Measurements from ENCODE around the genes CCDC34, WT1 and DEPDC7.

DNA sequence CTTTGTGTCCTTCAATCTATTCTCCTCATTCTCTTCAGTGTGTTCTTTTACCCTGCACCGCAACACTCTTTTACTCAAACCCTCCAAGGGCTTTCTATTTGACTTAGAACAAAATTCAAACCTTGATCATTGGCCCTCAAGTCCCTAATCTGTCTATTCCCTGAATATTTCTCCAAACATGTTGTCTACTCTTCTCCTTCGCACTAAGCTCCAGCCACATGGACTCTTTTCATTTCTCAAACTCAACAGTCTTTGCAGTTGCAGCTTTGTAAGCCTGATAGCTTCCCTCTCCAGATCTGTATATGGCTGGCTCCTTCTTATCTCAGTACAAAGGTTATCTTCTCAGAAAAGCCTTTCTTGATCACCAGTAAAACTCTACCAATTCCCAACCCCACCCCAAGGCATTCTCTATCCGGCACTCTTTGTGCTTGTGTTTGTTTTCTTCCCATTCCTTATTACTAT is 147.3 kb downstream of the BBOX1 start:
- RRBS = no CpG with 5 or more reads among the region's 3 CpGs

- RRBS = 1% methylated on average over 7 of the region's 67 CpGs
Observed at GRCh38 chr11:27362495-27363768, at the start of gene CCDC34. CCDC34 (minus strand) TSS chr11:27363215.

DNA sequence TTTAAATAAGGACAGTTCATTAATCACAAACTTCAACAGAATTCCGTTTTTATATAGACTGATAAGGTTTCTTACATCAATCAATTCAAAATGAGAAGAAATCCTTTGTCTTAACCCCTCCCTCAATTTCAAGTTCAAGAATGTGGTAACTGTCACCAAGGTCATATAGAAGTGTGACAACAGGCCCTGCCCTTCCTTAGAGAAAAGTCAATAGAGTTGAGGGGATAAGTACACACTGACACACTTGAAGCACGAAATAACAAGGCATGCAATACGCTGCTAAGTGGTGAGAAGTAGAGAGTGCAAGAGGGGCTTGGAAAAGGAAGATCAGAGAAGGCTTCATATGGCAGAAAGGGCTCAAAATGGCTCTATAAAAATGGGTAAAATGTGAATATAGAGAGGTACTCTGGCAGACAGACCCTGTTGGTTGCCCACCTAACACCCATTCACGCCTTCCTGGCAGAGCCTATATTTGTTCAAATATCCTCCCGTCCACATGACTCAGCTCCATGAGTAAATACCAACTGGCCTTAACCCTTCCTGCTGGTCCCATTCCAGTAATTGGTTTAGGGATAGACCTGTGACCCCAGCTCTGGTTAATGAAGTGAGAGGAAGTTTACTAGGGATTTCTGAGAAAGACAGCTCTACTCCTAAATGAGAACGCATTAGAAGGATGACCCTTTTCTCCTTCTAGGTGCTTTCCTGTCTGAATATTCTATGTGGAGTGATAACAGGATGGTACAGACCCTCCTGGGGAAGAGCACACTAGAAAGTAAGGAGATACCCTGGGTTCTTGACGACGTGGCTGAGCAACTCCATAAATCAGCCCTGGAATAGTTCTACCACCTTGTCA is 38.9 kb upstream of the CCDC34 start:
- RRBS = no CpG with 5 or more reads among the region's 8 CpGs

GRCh38 chr11:27471766-27472368 is 723 bp downstream of the LGR4 start:
- RRBS = under 1% methylated on average over 32 of the region's 65 CpGs

GRCh38 chr11:27717838-27718200 is 17.6 kb upstream of the BDNF start:
- RRBS = no CpG with 5 or more reads among the region's 8 CpGs

DNA sequence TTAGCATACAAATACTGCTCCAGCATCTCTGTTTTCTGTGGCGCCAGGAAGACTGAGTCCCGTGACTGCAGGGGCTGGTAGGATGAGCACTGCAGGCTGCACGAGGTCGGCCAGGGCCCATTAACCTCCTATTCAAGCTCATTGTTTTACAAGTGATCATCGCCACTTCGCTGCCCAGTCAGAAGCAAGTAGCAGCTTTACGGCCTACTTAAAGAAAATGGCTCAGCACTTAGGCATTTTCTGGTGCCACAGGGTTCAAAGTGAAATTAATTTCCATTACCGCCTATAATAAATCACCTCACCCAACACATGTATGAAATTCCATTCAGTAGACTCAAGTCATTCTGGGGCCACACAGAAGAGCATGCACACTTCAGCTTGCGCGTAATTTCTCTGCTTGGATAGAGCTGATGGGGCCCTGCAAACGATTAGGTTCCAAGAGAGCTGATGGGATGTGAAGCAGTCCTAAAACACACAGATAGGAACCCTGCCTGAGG is 173.8 kb downstream of the KIF18A start:
- RRBS = no CpG with 5 or more reads among the region's 11 CpGs

GRCh38 chr11:28107008-28108006 is 649 bp downstream of the KIF18A start:
- RRBS = no CpG with 5 or more reads among the region's 17 CpGs

GRCh38 chr11:28628323-28628764 is 520.2 kb downstream of the METTL15 start:
- RRBS = no CpG with 5 or more reads among the region's 4 CpGs

GRCh38 chr11:31903041-31903938 is 92.2 kb upstream of the PAX6 start:
- RRBS = no CpG with 5 or more reads among the region's 16 CpGs

DNA sequence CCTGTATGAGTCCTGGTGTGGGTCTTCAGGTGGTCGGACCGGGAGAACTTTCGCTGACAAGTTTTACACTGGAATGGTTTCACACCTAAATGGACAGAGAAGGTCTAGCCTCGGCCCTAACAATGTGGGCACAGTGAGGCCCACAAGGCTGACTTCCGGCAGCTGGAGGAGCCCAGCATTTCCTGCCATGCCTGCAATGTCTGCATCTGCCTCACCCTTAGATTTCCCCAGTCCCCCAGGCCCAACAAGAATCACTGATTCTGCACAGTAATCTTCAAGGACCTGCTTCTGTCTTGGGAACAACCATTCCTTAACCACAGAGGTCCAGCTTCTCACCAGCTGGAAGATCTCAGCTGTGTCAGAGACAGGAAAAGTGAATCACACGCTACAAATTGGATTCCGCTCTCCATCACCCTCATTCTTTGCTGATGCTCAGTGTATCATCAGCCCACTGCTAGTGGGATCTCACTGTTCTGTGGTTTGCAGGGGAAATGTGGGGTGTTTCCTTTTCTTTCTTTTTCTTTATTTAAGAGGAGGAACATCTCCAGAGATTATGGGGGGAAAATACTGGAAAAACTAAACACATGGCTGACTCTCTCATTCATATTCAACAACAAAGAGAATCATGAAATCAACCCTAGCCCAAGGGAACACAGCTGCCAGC is 43.2 kb downstream of the WT1 start:
- RRBS = no CpG with 5 or more reads among the region's 7 CpGs

- RRBS = 8% methylated on average over 33 of the region's 82 CpGs
Observed at GRCh38 chr11:32435137-32436365, at the start of gene WT1. WT1 (minus strand) TSS chr11:32435539.

- RRBS = no CpG with 5 or more reads among the region's 4 CpGs
Observed at GRCh38 chr11:32566527-32567001, 17.1 kb upstream of the EIF3M start.

DNA sequence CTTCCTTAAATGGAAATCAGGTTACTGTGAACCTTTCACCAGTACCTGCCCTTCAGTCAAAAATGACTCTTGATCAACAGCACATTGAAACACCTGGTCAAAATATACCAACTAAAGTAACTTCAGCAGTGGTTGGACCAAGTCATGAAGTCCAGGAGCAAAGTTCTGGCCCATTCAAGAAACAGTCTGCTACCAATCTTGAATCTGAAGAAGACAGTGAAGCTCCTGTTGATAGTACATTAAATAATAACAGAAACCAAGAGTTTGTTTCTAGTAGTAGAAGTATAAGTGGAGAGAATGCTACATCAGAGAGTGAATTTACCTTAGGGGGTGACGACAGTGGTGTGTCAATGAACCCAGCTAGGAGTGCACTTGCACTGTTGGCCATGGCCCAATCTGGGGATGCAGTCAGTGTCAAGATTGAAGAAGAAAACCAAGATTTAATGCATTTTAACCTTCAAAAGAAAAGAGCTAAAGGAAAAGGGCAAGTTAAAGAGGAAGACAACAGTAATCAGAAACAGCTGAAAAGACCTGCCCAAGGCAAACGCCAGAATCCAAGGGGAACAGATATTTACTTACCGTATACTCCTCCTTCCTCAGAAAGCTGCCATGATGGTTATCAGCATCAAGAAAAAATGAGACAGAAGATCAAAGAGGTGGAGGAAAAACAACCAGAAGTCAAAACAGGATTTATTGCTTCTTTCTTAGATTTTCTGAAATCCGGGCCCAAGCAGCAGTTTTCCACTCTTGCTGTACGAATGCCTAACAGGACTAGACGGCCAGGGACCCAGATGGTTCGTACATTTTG is 42.0 kb downstream of the QSER1 start:
- RRBS = no CpG with 5 or more reads among the region's 7 CpGs

GRCh38 chr11:33015647-33016646 is at the start of gene DEPDC7:
DEPDC7 (plus strand) TSS chr11:33015878.
- RRBS = 26% methylated on average over 36 of the region's 86 CpGs

DNA sequence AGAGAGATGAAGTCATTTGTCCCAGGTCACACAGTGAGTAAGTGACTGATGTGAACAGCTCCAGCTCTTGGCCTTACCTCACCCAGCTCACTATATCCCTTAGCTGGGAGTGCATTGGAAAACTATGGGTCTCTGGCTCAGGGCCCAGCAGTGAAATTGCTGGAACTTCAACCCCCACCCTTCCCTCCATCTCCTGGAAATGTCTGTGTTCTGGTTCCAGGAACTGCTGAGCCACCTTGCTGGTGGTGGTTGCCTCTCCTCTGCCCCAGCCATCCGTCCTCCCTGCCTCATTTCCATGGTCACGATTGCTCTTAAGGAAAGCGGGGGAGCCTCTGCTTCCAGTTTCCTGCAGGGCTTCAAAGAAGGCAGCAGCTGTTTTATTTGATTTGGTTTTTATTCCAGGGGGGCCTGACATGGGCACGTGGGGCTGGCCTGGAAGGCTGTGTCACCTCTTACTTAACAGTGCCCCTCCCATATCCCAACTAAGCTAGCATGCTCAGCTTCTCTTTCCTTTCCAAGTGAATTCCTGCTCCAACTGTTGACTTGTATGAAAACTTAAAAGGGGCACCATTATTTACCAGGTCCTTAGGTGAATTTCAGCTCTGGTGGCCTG is 46.3 kb upstream of the CSTF3 start:
- RRBS = no CpG with 5 or more reads among the region's 4 CpGs

- RRBS = no CpG with 5 or more reads among the region's 10 CpGs
Observed at GRCh38 chr11:33256601-33256963, 599 bp upstream of the HIPK3 start.

GRCh38 chr11:33260993-33261473 is 3.9 kb downstream of the HIPK3 start:
- RRBS = no CpG with 5 or more reads among the region's 2 CpGs

DNA sequence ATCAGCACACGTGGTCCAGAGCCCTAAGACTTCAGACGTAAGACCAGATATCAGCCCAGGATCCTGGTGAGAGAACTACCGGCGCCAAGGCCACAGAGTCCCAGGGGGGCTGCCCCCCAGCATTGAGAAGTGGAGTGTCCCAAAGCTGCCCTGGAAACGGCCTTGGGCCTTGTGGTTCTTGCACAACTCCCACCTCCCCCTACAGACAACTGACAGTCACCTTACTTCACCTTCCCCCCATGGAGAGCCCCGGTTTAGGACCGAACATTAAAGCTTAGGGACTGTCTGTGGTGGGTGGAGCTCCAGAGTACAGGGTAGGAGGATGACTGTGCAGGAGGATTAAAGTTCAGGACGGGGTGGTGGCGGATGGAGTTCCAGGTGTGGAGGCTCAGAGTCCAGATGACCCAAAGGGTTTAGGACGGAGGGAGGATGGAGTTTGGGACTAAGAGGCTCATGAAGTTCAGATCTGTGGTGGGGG is 995 bp downstream of the C11orf91 start:
- RRBS = no CpG with 5 or more reads among the region's 10 CpGs